MCF 10A (cell line): ENCODE measurements around a stretch of chr2.

DNA sequence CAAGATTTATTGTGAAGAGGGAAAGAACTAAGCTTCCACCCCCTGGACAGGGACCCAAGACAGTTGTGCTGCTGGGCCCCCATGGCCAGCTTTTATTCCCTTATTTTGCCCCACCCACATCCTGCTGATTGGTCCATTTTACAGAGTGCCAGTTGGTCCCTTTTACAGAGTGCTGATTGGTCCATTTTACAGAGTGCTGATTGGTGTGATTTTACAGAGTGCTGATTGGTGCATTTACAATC is 155.8 kb downstream of the DCDC2C start:
- PRO-cap = no peak

DNA sequence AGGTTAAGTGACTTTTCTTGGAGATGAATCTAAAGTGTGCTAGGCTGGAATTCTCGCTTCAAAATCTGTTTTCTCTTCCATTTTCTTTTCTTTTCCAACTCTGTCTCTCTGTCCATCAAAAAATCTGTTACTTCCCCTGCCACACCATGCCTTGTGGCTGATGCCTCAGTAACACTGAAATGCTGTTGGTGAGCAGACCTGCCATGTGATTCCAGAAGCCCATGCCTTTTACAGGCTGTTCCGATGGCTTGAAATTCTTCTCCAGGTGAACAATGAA is 633.2 kb upstream of the SOX11 start:
- PRO-cap = no peak
- RRBS = no CpG with 5 or more reads among the region's 2 CpGs

GRCh38 chr2:5938490-5938784 is 246.3 kb downstream of the SOX11 start:
- PRO-cap = no peak
- RRBS = no CpG with 5 or more reads among the region's 8 CpGs

- PRO-cap = no peak
- RRBS = no CpG with 5 or more reads among the region's 7 CpGs
These were observed 377.2 kb downstream of the SOX11 start for GRCh38 chr2:6069284-6069785.

GRCh38 chr2:6886979-6887210 is 9.3 kb downstream of the RSAD2 start:
- PRO-cap = no peak
- RRBS = no CpG with 5 or more reads among the region's 7 CpGs

GRCh38 chr2:6932842-6933232 is 15.6 kb downstream of the RNF144A start:
- PRO-cap = no peak
- RRBS = no CpG with 5 or more reads among the region's 7 CpGs

- PRO-cap = no peak
- RRBS = no CpG with 5 or more reads among the region's 13 CpGs
These were observed 79.8 kb downstream of the RNF144A start for GRCh38 chr2:6996749-6997710.

DNA sequence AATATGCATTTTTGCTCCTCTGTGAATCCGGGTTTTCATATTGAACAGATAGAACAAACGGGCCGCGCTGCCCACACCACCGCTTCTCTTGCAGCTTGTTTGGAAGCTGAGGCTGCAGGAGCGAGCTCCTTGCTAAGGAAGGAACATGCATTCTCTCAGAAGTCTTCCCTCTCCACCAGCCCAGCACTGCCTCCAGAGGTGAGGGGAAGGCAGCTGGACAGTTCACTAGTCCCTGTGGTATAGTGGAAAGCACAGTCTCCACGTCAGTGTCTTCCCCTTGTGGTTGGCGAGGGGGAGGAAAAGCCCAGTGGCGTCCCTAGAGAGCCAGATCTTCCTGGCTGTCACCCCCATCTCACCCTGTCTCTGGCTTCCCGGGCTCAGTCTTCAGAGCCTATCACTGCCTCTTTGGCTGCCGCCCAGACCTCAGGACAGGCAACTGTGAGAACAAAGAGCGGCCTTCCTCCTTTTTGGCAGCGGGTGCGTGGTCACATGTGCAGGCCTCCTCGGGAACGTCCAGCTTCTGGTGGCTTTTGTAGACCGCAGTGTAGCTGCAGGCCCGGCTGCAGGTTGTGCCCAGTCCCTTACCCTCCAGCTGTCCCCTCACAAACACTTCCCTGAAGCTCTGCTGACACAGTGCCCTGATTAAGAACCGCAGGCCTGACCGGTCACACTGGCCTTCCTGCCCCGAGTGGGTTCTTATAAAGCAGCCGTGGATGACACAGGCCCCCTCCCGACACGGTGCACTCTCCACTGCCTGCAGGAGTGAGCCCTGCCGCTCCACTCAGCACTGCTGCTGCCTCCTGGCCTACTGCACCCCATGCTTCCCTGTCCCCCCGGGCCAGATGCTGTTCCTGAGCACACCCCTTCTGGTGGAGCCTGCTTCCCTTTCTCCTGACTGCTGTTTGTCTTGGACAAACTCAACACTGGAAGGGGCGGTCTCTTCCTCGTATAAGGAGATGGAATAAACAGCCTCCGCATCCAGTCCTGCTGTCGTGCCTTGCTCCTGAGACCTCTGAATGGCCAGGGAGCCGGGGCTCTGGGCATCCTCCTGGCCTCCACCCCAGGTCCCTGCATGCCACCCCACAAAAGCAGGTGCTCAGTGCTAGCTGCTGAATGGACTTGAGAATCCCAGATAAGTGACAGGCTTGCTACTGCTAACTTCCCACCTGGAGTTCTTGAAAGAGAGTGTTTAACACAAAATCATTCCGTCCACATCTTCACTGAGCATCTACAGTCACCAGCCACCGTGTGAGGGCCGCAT is 91.0 kb downstream of the RNF144A start:
- PRO-cap = no peak
- RRBS = no CpG with 5 or more reads among the region's 34 CpGs

- PRO-cap = no peak
- RRBS = no CpG with 5 or more reads among the region's 8 CpGs
These were observed 93.1 kb downstream of the RNF144A start for GRCh38 chr2:7010310-7010749.

DNA sequence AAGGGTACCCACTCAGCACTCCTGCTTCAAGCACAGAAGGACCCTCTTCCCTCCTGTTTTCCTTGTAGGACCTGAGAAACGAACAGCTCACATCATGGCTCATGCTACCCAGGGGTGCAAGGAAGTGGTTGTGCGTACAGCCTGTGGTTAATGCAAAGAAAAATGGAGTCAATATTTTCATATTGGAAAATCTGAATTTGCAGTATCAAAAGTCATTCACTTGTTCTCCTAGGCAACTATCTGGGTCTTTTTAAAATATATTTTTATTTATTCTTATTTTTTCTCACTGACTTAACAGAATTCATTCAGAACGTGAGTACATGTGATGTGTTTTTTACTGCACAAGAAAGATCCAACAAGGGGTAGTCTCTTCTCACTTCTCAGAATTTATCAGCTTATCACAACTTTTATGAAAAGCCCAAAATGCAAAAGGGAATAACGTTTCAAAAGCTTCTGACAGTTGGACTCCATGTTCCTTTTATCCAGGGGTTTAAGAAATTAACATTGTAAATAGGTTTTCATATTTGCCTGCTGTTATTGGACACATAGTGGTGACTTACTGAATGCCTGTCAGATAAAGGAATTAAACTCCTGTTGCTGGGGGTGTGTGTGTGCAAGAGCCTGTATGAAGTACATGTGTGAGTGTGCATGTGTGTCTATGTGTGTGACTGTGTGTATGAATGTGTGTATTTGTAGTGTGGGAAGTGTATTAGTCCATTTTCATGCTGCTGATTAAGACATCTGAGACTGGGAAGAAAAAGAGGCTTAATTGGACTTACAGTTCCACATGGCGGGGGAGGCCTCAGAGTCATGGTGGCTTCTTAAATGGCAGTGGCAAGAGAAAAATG is 129.6 kb downstream of the RNF144A start:
- PRO-cap = no peak
- RRBS = no CpG with 5 or more reads among the region's 5 CpGs

DNA sequence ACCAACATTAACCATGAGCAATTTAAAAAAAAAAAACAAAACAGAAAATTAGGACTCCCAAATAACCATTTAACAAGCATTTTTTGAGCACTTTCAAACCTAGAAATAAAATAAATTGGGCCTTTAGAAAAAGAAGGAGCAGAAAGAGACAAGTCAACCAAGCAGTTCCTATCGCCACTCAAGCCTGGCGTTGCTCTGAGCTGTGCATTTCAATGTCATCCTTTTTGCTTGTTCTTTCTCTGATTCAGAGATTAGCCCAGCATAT is 344.7 kb upstream of the ID2 start:
- PRO-cap = no peak
- RRBS = no CpG with 5 or more reads among the region's 2 CpGs

- PRO-cap = no peak
- RRBS = no CpG with 5 or more reads among the region's 6 CpGs
These were observed 228.8 kb upstream of the ID2 start for GRCh38 chr2:8453026-8453457.

GRCh38 chr2:8515975-8516313 is 165.9 kb upstream of the ID2 start:
- PRO-cap = no peak
- RRBS = no CpG with 5 or more reads among the region's 2 CpGs

DNA sequence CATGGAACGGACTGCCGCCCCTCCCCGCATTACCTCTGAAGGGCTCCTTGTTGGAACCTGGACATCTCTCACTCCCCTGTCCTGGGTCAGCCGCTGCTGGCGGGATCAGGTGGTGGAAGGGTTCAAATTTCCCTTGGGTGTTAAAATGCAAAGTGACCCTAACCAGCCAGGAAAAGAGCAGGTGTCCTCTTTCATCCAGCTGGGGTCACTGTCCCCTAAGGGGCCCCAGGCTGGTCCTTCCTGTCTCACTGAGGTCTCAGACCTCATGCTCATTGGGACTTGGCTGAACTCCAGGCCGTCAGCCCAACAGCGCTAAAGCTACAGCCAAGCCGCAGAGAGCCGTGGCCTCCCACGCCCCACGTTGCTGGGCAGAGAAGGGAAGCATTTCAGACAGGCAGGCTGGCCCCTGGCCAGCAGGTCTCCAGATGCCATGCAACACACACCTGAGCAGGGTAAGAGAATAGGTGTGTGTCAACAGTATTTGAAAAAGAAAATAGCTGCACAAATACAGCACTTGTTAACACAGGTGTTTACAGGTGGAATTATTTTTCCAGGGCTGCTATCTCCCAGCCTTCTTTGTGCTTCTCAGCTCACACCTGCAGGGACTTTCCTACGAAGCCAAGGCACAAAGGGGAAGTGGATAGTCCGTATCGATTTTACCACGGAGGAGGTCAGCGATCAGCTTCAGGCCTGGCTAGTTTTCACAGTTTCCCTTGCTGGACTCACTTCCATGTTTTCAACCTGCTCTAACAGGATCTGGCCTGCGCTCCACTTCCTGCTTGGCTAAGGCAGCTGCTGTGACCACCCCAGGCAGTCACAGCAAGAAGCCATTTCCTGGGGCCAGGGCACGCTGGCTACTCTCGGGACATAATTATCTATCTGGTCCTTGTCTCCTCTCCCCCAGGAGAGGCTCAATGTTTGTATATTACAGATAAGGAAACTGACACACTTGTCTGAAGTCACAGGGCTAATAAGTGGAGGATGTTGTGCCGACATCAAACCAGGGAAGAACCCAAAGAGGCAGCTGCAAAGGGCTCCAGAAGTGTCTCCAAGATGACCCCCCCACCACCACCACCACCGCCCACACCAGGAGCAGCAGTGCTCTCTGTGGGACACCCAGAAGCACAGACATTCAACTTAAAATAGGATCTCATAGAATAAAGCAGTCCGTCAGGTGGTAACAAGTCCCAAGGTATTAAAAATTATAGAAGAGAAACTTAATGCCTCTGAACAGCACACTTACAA is 156.0 kb upstream of the ID2 start:
- PRO-cap = no peak
- RRBS = no CpG with 5 or more reads among the region's 22 CpGs

- PRO-cap = no peak
- RRBS = no CpG with 5 or more reads among the region's 14 CpGs
These were observed 83.5 kb upstream of the ID2 start for GRCh38 chr2:8598225-8598792.

DNA sequence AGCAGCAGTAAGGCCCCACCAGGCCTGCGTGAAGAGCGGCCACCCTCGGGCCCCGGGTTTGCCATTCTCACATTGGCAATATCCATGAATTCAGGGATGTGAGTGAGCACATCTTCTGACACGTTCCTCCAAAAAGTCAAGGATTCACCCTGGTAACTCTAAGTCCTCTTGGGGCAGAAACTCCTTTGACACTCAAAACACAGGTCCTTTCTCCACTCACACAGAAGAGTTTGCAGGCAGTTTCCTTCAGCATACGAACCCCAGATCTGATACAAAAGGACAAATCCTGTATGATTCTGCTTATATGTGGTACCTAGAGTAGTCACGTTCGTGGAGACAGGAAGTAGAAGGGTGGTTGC is 16.6 kb upstream of the ID2 start:
- PRO-cap = no peak
- RRBS = no CpG with 5 or more reads among the region's 8 CpGs

DNA sequence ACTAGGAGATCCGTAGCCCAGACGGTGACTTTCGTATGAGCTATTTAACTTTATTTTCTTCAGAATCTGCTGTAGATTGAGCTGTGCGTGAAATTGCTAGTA is 571 bp downstream of the ID2 start:
- PRO-cap = no peak
- RRBS = no CpG with 5 or more reads among the region's 4 CpGs

DNA sequence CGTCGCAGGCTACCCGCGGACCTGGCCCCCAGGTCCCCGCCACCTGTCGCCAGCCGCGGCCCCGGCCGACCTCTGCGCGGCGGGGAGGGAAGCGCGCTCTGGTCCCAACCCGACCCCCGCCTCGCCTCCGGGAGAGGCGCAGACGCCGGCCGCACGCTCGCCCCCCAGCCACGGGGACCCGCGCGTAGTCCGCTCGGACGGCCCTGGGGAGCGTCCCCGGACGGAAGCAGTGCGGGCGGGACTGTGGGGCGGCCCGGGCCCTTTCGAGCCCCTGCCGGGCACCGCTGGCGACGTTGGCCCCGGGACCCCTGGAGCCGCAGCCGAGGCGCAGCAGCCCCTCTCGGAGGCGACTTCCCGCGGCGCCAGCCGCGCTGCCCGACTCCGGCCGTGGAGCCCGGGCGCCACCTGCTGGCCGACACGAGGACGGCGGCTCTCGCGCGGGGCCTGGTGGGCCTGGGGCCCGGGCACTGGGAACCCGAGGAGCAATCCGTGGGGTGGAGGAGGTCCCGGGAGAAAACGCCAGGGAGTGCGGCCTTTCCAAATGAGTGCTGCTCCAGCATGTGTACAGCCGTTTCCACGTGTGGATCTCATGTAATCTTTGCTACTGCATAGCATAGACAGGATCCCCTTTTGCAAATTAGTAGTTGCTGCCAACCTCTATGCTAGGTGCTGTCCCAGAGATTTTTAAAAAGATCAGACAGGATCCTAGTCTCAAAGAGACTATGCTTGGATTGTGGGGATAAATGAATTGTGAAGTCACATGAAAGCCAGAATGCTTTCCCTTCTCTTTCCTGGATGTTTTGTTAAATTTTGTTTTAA is 3.9 kb downstream of the ID2 start:
- PRO-cap = no peak
- RRBS = 3% methylated on average over 56 of the region's 75 CpGs

DNA sequence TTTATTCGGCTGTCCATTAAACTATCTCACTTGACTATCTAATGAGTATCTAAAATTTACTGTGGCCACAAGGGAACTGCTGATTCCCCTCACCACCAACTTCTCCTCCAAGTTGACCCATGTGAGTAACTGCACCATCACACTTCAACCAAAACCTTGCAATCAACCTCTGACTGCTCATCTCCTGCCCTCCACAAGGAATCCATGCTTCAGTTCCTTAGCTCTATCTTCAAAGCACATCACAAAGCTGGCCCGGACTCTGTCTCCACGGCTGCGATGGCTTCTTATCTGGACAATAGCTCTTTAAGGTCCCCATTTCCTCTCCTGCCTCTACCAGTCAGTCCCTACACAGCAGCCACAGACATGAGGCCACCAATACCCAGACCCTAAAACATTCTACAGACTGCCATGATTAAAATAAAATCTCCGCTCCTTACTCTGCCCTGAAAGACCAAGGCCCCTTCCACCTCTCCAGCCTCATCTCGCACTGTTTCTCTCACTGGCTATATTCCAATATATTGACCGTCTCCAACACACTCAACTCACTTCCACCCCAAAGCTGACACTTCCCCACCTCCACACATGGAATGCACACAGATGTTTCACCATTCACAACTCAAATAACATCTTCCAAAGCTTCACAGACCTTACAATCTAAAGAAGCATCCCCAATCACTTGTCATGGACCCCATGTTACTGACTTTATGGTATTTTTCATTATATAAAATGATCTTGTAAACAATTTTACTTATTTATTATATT is 25.6 kb downstream of the MBOAT2 start:
- PRO-cap = no peak
- RRBS = no CpG with 5 or more reads among the region's 7 CpGs

- PRO-cap = no peak
- RRBS = 1% methylated on average over 14 of the region's 17 CpGs
These were observed 247 bp downstream of the MBOAT2 start for GRCh38 chr2:9003359-9003514.